ENCODE measurements around a stretch of chr17.

- PRO-cap: no peak
These were observed 28.5 kb upstream of the SLC38A10 start for GRCh38 chr17:81323493-81324211.

- PRO-cap: no peak
These were observed 42.3 kb upstream of the SLC38A10 start for GRCh38 chr17:81337075-81338108.

DNA sequence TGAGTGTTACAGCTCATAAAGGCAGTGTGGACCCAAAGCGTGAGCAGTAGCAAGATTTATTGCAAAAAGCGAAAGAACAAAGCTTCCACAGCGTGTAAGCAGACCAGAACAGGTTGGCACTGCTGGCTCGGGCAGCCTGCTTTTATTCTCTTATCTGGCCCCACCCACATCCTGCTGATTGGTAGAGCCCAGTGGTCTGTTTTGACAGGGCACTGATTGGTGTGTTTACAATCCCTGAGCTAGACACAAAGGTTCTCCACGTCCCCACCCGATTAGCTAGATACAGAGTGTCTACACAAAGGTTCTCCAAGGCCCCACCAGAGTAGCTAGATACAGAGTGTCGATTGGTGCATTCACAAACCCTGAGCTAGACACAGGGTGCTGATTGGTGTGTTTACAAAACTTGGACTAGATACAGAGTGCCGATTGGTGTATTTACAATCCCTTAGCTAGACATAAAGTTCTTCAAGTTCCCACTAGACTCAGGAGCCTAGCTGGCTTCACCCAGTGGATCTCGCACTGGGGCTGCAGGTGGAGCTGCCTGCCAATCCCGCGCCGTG, 43.7 kb upstream of the BAHCC1 start:
- PRO-cap: unidirectional peak, minus-strand start at position 115 of the sequence

GRCh38 chr17:81398837-81399951, 3.9 kb downstream of the BAHCC1 start:
- PRO-cap: no peak

DNA sequence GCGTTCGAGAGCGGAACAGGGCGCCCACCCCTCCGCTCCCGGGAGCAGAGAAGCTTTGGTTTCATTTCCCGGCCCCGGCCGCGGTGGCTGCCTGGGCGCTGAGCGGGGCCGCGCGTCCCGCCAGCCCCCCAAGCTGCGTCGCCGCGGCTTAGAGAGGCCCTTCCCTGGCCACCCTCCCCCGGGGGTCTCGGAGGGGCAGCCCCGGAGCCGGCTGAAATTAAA, 4.6 kb downstream of the BAHCC1 start:
- PRO-cap: no peak

DNA sequence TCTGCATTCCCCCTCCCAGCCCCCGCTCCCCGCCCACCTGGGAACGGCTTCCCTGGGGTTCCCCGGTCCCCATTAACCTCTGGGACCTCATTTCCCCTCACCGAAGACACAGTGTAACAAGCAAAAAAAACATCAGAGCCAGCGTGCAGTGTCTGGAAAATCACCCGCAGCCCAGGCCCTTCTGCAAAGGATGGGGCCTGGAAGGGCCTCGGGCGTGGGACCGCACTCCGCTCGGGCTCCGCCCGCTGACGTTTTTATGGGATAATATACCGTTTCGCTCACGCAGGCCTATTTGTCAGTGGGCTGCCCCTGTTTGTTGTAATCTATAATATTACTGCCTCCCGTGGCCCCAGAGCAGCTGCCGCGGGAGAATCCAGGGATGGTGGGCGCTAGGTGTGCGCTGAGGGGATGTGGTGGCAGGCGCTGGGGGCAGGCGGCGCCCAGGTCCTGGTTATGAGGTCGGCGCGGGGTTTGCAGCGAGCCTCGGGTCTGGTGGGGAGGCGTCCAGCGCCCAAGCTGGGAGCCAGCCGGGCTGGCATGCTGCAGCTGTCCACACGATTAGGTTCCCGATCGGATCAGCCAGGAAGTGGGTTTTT, 11.2 kb downstream of the BAHCC1 start:
- PRO-cap: no peak

DNA sequence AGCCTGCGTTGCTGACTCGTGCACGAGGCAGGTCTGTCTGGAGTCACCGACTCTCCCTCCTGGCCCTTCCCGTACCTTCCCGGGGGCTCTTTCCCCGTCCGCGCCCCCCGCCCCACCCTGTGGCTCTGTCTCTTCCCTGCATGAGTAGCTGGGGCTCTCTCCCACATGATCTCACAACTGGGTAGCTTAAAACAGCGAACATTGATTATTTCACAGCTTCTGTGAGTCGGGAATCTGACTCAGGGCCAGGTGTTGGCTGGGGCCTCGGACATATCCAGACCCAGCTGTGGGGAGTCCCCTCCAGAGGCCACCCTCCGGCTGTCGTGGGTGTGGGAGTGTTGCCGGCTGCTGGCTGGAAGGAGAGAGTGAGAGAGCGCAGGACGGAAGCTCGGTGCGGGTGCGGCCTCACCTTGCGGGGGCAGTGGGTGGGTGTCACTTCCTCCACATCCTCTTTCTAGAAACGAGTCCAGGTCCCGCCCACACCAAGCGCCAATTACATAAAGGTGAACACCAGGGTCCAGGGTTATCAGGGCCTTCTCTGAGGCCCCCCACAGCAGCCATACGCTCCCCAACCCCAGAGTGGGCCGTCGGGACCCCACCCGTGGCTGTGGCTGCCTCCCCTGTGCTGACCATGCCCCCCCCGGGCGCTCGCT, 17.4 kb downstream of the BAHCC1 start:
- PRO-cap: no peak

DNA sequence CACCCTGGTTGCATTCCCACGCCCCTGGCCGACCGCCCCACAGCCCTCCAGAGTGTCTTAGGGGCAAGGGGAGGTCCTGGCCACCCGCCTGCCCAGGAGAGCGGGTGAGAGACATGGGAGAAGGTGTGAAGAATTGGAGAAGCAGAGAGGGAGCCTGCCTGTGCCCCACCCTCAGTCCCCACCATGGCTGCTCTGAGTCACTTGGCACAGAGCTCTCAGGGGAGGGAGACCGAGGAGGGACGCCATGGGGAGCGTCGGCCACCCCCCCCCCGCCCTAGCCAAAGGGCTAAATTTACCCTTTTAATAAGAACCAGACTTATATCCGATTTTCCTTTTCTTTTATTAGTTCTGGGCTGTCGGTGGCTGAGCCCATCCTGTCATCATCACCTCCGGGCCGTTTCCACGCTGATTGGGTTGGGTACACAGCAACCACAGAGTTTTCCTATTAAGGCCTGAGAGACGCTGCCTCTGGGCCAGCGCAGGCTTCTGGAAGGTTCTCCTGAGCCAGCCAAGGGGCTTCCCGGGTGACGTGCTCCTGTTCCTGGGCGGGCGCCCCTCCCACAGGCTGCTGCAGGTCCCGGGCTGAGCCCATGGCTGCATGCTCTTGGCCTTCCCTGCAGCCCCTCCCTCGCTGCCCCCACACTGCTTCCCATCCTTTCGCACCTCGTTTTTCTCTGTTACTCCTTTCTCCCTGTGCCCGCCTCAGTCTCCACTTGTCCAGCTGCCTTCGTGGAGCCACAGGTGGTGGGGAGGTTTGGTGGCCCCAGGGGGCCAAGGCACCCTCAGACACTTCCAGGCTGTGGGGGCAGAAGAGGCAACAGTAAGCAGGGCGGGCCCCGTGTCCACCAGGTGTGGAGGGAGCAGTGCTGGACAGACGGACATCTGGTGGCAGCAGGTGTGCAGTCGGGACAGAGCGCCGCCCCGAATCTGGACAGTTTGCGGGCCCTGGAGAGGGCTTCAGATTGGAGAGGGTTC, 22.3 kb downstream of the BAHCC1 start:
- PRO-cap: no peak

DNA sequence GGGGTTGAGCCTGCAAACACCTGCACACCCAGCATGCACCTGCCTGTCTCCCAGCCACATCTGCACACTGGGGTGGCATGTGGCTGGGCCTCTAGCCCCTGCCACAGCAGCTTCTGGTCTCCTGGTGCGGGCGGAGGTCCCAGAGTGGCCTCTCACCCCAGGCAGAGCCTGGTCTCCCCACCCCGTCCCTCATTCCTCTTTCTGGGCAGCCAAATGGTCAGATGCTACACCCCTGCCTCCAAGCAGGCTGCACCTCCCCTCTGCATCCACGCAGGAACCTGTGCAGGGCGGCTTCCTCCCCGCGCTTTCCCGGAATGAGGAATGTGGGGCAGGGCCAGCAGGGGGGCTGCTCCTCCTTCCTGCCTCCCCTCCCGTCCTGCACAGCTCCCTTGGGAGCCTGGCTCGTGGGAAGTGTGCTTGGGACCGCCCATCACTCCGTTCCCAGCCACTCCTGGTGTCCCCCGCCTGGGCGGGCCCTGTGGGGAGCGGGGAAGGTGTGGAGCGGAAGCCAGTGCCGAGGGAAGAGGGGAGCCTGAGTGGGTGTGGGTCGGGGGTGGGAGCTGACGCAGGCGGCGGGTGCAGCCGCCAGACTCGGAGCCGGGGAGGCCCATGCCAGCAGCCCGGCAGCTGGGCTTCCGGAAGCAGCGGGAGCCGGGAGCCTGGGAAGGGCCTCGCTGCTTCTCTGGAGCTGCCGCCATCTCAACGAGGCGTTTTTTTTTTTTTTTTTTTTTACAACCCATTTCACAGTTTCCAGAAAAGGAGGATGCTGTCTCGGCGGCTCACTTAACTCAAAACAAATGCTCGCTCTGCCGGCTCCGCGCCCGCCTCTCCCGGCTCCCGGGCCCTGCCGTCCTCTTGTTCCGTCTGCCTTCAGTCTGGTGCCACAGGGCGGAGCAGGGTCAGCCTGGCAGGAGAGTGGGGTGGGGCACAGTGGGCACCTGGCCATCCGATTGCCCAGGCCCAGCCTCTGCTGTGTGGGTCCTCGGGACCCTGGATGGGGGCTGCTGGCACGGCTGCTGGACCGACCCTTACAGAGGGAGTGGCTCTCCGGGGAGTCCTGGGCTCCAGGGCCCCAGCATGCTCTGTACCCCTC, 24.2 kb downstream of the BAHCC1 start:
- PRO-cap: bidirectional peak, plus-strand start at position 479 of the sequence, minus-strand start at position 316 of the sequence; unidirectional peak, minus-strand start at position 872 of the sequence

GRCh38 chr17:81459069-81459674, 53.4 kb downstream of the ACTG1 start:
- PRO-cap: bidirectional peak, plus-strand start at chr17:81459413, minus-strand start at chr17:81459299

DNA sequence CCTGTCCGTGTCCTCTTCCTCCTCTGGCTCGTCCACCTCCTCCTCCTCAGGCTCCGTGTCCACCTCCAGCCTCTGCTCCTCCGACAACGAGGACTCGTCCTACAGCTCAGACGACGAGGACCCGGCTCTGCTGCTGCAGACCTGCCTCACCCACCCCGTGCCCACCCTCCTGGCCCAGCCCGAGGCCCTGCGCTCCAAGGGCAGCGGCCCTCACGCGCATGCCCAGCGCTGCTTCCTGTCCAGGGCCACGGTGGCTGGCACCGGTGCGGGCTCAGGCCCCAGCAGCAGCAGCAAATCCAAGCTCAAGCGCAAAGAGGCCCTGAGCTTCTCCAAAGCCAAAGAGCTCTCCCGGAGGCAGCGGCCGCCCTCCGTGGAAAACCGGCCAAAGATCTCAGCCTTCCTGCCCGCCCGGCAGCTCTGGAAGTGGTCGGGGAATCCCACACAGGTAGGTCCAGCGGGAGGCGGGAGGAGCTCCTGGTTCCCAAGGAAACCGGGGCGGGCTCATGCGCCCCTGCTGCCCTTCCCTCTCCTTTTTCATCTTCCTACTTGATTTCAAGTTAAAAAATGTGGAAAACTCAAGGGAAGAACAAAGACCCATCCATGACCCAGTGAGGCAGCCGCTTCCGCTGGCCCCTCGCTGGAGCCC, 50.9 kb downstream of the ACTG1 start:
- PRO-cap: bidirectional peak, plus-strand start at position 242 of the sequence, minus-strand start at position 216 of the sequence; bidirectional peak, plus-strand start at position 560 of the sequence, minus-strand start at position 419 of the sequence

GRCh38 chr17:81483134-81483654, 29.4 kb downstream of the ACTG1 start:
- PRO-cap: bidirectional peak, plus-strand start at chr17:81483418, minus-strand start at chr17:81483383

DNA sequence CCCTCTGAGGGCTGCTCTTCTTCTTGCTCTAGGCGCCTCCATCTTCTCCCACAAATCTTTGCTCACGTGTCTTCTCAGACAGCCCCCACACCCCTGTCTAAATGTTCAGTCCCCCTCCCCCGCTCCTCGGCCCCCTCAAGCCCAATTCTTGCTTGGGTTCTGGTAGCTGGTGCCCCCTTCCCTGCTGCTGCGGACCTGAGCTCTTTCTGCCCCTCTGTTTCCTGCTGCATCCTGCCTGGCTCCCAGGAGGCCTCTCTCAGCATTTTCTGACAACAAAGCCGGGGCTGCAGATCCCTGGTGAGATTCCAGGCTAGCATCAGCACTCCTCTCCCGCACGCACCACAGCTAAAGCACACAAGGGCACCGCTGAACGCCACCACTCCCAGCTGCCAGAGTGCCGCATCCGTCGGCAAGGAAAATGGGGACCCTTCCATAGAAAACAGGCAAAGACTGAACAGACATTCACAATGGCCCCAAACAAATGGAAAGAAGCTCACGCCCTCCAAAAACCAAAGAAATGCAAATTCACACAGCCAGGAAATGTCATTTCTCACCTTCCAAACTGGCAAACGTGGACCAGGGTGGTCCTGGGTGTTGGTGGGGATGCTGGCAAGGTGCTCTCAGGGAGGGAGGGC, 23.0 kb downstream of the ACTG1 start:
- PRO-cap: no peak

- PRO-cap: unidirectional peak, plus-strand start at chr17:81491425
These were observed 21.4 kb downstream of the ACTG1 start for GRCh38 chr17:81491233-81491605.

- PRO-cap: bidirectional peak, plus-strand start at chr17:81513009, minus-strand start at chr17:81512802
These were observed 227 bp upstream of the ACTG1 start for GRCh38 chr17:81512974-81513078.

- PRO-cap: no peak
These were observed 14.3 kb upstream of the FAAP100 start for GRCh38 chr17:81566150-81567170.

DNA sequence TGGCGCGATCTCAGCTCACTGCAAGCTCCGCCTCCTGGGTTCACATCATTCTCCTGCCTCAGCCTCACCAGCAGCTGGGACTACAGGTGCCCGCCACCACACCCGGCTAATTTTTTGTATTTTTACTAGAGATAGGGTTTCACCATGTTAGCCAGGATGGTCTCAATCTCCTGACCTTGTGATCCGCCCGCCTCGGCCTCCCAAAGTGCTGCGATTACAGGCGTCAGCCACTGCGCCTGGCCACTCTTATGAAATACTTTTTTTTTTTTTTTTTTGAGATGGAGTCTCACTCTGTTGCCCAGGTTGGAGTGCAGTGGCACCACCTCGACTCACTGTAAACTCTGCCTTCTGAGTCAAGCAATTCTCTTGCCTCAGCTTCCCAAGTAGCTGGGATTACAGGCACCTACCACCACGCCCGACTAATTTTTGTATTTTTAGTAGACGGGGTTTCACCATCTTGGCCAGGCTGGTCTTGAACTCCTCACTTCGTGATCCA, 7.9 kb downstream of the NPLOC4 start:
- PRO-cap: no peak

DNA sequence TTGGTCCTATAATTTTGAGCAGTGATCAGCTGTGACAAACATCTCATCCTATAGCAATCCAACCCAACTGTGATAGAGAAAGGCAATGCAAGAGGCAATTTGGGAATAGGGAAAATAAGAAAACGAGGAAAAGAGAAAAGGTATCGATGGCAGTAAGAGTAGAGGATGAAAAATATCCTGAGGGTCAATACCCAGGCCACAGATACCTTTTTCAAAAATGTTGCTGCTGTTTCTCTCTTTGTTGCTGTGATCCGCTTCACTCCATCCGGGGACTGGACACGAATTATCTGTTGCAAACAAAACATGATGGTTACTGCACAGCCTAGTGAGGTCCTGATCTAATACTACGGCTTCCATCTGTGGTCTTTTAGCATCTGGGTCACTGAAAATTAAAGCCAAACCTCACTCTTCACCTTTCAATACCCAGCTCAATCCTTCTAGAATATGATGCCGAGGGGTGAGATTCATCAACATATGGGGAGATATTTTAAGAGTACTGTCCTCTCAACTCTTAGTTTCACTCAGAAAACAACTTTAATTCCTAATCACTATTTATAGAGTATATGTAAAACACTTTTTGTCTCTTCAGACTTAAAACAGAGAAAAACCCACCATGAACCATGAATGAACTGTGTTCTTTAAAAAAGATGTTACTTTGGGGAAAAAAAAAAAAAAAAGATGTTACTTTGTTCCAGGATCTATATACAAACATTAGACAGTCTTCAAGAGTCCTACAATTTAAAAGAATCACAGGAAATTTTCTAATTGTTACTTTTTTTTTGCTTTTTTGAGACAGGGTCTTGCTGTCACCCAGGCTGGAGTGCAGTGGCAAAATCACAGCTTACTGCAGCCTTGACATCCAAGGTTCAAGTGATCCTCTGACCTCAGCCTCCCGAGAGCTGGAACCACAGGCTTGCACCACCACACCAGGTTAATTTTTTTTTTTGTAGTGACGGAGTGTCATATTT, 7.1 kb downstream of the NPLOC4 start:
- PRO-cap: no peak

DNA sequence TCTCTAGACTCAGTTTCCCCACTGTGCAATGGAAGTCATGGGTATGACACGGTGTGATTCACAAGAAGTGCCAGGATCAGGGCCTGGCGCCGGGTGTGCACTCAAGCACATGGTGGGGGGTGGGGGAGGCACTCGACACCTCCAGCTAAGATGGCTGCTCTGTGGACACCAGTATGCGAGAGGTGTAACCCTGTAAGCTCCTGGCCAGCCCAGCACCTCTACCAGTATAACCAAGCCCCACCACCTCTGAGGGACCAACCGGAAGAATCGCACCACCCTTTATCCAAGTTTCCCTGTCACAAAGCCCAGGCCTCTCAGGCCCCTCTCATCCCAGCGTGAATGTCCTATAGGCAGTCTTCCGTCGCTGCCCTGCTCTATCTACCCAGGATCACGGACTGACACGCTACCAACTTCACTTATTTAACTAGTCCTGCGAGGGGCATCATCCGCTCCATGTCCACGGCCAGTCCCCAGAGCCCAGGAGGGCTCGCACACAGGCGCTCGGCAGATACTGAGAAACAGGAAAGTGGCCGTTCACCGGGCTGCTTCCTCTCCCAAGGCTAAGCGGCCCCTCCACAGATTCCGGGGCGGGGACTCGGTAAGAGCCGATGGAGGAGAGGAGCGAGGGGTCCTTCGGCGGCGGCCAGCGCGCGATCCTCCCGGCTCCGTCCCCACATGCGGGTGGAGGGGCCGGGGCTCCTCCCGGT, 513 bp downstream of the OXLD1 start:
- PRO-cap: unidirectional peak, minus-strand start at position 528 of the sequence

- PRO-cap: bidirectional peak, plus-strand start at chr17:81684502, minus-strand start at chr17:81684391
These were observed 946 bp downstream of the HGS start for GRCh38 chr17:81684286-81685628.